ENCODE measurements around a stretch of chr19.

DNA sequence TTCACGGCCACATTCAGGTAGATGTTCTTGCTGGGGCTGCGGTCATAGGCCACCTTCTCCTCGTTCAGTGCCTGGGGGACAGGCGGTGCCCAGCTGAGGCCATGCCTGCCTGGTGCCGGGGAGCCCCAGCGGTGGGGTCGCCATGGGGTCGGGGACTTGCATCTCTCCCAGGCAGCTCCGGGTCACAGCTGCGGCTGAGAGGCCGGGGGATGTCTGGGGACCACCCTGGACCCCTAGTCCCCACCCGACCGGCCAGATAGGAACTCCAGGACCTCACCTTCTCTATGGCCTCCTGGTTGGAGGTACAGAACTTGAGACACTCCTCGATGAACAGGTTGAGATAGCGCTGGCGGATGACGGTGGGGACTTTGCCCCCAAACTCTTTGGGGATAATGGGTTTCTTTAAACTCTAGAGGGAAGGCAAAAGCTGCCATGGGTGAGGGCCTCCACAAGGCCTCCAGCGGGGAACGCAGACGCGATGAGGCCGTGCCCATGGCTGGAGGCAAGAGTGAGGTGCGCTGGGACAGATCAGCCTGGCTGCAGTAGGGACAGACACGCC is 8.0 kb upstream of the ATP8B3 start:
- PRO-cap, result no peak
- RRBS, result 97% methylated on average over 6 of the region's 24 CpGs

GRCh38 chr19:1827611-1828223 is 15.6 kb upstream of the ATP8B3 start:
- PRO-cap, result unidirectional peak, plus-strand start at chr19:1828150
- RRBS, result 91% methylated on average over 8 of the region's 34 CpGs

GRCh38 chr19:1860742-1861088 is 2.7 kb downstream of the KLF16 start:
- PRO-cap, result no peak
- RRBS, result 96% methylated on average over 1 of the region's 10 CpGs

GRCh38 chr19:1922662-1923386 is 17.6 kb downstream of the ADAT3 start:
- PRO-cap, result no peak
- RRBS, result 97% methylated on average over 7 of the region's 36 CpGs

DNA sequence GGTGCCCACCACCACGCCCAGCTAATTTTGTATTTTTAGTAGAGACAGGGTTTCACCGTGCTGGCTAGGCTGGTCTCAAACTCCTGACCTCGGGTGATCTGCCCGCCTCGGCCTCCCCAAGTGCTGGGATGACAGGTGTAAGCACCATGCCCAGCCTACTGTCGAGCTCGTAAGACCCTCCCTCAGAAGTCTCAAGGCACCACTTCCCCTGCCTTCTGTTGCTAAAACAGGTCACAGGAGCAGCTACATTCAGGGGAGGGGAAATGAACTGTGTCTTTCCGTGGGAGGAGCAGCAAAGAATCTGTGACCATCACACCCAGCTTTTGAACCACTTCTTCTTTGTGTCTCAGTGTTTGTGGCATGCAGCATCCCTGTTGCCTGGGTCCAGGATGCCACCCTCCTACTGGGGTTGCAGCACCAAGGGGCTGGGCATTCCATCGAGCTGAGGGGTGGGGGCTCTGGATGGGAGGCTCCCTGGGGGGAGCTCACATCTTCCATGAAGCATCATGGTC is 7.8 kb upstream of the CSNK1G2 start:
- PRO-cap, result no peak
- RRBS, result no CpG with 5 or more reads among the region's 9 CpGs

DNA sequence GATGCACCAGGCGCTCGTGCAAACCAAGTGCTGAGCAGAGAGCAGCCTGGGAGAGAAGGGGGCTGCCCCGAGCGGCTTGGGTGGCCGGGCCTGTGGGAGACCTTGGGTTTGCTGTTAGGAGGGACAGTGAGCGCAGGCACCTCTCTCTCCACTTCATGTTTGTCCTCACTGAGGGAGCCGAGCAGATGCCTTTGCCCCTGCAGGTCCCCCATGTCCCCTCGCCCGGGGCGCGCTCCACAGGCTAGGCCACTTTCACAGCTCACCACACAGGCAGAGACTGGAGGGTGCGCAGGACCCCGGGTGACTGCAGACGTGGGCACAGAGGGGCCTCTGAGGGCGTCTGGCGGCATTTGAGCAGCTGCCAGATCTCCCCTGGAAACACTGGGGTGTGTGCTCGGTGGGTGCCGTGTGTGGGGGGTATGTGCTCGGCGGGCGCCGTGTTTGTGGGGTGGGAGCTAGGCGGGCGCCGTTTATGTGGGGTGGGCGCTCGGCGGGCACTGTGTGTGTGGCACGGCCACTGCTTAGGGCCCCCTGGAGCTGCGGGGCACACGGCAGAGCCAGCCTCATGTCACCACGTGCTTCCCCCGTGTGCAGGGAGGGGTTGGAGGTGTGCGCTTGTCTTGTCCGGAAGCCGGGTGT is 16.5 kb downstream of the CSNK1G2 start:
- PRO-cap, result no peak
- RRBS, result 96% methylated on average over 10 of the region's 36 CpGs

- PRO-cap, result no peak
- RRBS, result 100% methylated on average over 3 of the region's 20 CpGs
These were observed 36.0 kb downstream of the CSNK1G2 start for GRCh38 chr19:1976910-1977367.

GRCh38 chr19:1986683-1987408 is 28.7 kb downstream of the BTBD2 start:
- PRO-cap, result no peak
- RRBS, result 97% methylated on average over 14 of the region's 35 CpGs

- PRO-cap, result no peak
- RRBS, result 95% methylated on average over 4 of the region's 29 CpGs
These were observed 28.0 kb downstream of the BTBD2 start for GRCh38 chr19:1987409-1988045.

GRCh38 chr19:2041049-2041667 is 9.9 kb downstream of the MKNK2 start:
- PRO-cap, result no peak
- RRBS, result 98% methylated on average over 4 of the region's 16 CpGs

GRCh38 chr19:2097203-2097342 is 358 bp downstream of the IZUMO4 start:
- PRO-cap, result no peak
- RRBS, result 14% methylated on average over 6 of the region's 8 CpGs

GRCh38 chr19:2176242-2177004 is 12.7 kb downstream of the DOT1L start:
- PRO-cap, result no peak
- RRBS, result no CpG with 5 or more reads among the region's 24 CpGs

GRCh38 chr19:2190812-2191506 is 27.2 kb downstream of the DOT1L start:
- PRO-cap, result no peak
- RRBS, result 96% methylated on average over 10 of the region's 39 CpGs

- PRO-cap, result no peak
- RRBS, result 100% methylated on average over 1 of the region's 38 CpGs
These were observed 33.4 kb downstream of the DOT1L start for GRCh38 chr19:2196939-2197768.

- PRO-cap, result no peak
- RRBS, result 95% methylated on average over 6 of the region's 40 CpGs
These were observed 20.1 kb downstream of the PLEKHJ1 start for GRCh38 chr19:2215828-2216665.

DNA sequence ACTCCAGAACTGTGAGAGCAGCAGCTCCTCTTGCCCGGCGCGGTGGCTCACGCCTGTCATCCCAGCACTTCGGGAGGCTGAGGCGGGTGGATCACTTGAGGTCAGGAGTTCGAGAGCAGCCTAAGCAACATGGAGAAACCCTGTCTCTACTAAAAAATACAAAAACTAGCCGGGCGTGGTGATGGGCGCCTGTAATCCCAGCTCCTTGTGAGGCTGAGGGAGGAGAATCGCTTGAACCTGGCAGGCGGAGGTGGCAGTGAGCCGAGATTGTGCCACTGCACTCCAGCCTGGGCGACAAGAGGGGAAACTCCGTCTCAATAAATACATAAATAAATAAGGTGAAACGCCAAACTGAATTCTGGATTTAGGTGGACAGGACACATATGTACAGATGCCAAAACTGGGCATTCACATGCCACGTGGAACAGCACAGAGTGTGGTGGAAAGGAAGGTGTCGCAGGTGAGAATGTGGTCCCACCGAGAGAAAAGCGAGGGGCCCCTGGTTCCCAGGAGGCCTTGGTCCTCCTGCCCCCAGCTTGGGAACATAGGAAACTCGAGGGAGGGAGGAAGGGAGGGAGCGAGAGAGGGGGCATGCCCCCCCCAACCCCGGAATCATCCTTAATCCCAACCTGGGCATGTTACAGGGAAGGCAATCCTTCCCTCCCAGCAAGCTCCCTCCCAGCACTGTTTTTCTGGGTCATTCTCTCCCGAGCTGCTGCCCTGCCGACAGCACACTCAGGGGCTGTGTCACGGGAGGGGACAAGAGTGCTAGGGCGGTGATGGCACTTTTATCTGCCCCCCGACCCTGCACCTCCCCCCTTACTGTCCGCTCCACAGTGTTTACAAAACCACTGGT is 12.3 kb downstream of the LINGO3 start:
- PRO-cap, result no peak
- RRBS, result no CpG with 5 or more reads among the region's 29 CpGs

DNA sequence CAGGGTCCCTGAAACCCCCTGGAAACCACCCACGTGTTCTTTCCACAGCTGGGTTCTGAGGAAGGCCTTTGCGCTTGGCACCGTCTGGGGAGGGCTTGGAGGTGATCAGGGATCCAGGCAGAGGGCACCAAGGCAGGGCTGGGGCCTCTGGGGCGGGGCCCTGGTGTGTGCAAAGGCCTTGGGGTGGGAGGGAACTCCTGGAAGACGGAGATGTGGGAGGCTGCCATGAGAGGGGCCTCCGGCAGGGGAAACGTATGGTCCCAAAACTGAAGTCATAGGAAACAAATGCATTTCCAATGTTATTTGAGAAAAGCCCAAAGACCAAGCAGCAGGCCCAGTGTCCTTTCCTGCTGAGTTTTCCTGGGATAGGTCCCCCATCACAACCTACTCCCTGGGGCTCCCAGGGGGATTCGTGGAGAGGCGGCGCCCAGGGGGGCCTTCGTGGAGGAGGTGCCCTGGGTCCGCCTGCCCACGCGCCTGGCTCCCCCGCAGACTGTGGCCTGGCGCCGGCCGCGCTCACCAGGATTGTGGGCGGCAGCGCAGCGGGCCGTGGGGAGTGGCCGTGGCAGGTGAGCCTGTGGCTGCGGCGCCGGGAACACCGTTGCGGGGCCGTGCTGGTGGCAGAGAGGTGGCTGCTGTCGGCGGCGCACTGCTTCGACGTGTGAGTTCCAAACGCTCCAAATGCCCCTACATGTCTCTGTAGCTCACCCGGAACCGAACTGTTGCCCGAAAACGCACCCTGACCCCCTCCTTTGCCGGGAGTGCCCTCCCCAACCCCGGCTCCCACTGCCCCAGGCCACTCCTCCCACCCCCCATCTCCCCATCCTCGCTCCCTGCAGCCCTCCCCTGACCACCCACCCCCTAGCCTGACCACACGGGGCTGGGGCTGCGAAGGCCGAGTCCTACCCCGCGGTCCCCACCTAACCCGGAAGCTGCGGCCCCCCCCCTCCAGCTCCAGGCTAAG is 3.5 kb downstream of the TIMM13 start:
- PRO-cap, result no peak
- RRBS, result 96% methylated on average over 17 of the region's 50 CpGs

DNA sequence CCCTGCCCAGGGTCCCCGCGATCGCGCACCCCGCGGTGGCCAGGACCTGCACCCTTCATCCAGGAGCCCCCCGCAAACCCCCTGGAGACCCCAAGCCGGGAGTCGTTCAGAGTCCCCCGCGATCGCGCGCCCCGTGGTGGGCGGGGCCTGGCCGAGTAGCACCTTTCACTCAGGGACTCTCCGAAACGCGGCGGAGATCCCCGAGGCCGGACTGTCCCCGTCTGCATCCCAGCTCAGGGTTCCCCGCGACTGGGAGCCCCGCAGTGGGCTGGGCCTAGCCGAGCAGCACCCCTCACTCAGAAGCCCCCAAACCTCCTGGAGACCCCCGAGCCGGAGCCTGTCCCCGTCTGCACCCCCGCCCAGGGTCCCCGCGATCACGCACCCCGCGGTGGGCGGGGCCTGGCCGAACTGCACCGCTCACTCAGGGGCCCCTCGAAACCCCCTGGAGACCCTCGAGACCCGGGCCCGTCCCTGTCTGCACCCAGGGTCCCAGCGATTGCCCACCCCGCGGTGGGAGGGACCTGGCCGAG is 717 bp downstream of the LMNB2 start:
- PRO-cap, result no peak
- RRBS, result 2% methylated on average over 23 of the region's 48 CpGs

GRCh38 chr19:2546323-2547178 is 70.6 kb downstream of the GADD45B start:
- PRO-cap, result no peak
- RRBS, result 92% methylated on average over 20 of the region's 46 CpGs

- PRO-cap, result no peak
- RRBS, result no CpG with 5 or more reads among the region's 23 CpGs
These were observed 100.1 kb downstream of the GNG7 start for GRCh38 chr19:2602317-2602917.